ENCODE measurements around a stretch of chr2.

DNA sequence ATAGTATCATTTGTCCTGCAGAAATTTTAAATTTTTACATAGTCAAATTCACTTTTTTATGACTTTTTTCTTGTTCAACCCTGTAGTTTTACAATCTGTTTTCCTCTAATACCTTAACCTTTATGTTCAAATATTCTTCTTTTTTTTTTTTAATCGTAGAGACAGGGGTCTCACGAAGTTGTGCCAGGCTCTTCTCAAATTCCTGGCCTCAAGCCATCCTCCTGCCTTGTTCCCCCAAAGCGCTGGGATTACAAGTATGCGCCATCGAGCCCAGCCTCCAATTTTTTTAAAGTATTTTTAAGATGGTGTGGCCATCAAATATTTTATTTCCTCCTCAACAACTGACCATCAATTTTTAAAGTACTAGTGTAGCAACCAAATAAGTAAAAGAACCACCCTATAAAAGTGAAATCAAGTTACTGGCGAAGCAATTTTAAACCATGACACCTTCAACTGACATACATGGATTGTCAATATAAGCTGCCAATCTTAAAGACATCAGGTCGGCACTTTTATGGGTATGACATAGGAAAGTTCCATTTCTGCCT lies 3.8 kb downstream of the ILKAP start:
- PRO-cap = no peak

- PRO-cap = bidirectional peak, plus-strand start at chr2:238240946, minus-strand start at chr2:238240885
These were observed 798 bp upstream of the HES6 start for GRCh38 chr2:238240541-238241130.

GRCh38 chr2:238283103-238284077 lies 5.0 kb downstream of the PER2 start:
- PRO-cap = no peak

GRCh38 chr2:238297591-238298131 lies 9.3 kb upstream of the PER2 start:
- PRO-cap = no peak

DNA sequence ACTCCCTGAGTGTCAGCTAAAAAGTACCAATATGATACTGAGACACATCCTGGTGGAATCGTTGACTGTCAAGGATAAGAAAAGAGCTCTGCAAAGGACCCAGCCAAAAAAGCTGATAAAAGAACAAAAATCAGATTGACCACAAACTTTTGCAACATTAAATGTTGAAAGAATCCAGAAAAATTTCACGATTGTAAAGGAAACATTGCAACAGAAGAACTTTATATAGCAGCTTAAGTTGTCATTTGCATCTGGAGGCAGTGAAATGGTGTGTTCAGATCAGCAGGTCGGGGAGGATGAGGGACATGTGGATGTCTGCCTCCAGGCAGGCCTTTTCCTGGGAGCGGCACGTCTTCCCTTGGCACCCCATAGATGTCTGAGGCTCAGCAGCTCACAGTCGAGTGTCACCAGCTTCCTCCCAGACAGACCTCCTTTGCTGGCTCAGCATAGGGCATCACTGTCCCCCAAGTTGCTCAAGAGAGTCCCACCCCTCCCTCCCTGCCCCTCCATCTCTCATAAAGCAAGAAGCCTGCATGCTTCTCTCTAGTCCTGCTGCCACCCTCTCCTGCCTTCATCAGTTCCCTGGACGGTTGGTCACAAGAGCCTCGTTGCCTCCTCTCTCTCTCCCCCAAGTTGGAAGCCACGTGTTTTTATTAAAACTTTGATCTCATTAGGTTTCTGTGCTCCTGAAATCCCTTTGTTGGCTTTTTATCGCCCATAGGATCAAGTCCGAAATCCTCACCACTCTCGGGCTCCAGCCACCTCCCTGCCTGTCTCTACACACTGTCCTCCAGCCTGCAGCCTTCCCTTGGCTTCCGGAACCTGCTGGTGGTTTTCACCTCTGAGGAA lies 44.2 kb upstream of the ASB1 start:
- PRO-cap = no peak

- PRO-cap = no peak
These were observed 67.5 kb downstream of the ASB1 start for GRCh38 chr2:238493869-238495078.

- PRO-cap = no peak
These were observed 57.0 kb upstream of the TWIST2 start for GRCh38 chr2:238790707-238791402.

GRCh38 chr2:238791403-238791714 lies 56.5 kb upstream of the TWIST2 start:
- PRO-cap = no peak

DNA sequence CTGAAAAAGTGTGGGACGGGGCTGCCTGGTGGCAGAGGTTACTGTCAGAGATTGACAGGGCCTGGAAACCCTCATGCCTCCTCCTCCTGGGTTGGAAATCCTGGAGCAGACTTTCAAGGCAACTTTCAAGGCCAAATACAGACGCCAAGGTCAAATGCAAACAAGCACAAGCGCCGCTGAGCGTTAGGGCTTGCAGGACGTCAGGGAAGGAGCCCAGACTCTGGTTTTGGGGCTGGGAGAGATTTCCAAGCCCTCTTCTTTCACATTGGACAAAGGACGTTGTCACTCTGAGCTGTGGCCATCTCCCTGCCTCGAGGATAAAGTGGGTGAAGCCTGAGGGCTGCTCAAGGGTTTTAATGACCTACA lies 120.1 kb downstream of the TWIST2 start:
- PRO-cap = no peak

DNA sequence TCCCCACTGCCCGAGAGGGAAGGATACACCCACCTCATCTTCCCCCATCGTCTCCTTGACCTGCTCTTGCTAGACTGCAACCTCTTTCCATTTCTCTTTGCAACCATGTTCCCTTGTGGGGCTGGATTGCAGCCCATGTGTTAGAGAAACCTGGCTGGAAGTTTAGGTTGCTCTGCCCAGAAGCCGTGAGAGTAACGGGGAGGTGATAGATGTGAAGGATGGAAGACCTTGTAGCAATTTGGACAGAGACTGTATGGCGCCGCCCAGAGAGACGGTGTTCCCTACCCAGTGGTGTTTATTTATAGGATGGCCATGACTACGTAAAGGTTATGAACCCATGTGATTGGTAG lies 143.7 kb downstream of the TWIST2 start:
- PRO-cap = no peak

- PRO-cap = no peak
These were observed 261.9 kb downstream of the TWIST2 start for GRCh38 chr2:239109599-239110293.

GRCh38 chr2:239156776-239157775 lies 243.7 kb downstream of the HDAC4 start:
- PRO-cap = no peak

DNA sequence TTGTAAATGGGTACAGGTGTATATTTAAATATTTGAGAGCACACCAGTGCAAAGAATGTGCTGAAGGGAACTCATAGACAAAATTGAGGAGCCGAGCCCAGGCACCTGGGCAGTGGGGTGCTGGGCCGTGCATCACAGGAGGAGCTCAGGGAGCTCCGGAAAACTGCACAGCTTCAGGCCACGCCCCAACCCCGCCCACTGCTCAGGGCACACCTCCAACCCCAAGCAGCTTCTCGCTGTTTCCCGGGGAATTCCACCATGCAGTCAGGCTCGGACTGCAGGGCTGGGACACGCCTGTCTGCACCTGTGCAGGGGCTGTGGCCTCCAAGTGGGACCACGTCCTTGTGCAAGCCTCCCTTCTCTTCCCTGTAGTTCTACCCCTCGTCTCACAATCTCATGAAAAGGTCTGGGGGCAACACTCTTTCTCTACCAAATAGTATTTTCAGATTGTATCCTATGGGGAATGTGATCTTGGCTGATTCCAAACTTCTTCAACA lies 243.0 kb downstream of the HDAC4 start:
- PRO-cap = no peak

GRCh38 chr2:239239342-239240365 lies 161.2 kb downstream of the HDAC4 start:
- PRO-cap = no peak

- PRO-cap = no peak
These were observed 143.3 kb downstream of the HDAC4 start for GRCh38 chr2:239257359-239258083.

- PRO-cap = no peak
These were observed 136.3 kb downstream of the HDAC4 start for GRCh38 chr2:239264375-239265016.

DNA sequence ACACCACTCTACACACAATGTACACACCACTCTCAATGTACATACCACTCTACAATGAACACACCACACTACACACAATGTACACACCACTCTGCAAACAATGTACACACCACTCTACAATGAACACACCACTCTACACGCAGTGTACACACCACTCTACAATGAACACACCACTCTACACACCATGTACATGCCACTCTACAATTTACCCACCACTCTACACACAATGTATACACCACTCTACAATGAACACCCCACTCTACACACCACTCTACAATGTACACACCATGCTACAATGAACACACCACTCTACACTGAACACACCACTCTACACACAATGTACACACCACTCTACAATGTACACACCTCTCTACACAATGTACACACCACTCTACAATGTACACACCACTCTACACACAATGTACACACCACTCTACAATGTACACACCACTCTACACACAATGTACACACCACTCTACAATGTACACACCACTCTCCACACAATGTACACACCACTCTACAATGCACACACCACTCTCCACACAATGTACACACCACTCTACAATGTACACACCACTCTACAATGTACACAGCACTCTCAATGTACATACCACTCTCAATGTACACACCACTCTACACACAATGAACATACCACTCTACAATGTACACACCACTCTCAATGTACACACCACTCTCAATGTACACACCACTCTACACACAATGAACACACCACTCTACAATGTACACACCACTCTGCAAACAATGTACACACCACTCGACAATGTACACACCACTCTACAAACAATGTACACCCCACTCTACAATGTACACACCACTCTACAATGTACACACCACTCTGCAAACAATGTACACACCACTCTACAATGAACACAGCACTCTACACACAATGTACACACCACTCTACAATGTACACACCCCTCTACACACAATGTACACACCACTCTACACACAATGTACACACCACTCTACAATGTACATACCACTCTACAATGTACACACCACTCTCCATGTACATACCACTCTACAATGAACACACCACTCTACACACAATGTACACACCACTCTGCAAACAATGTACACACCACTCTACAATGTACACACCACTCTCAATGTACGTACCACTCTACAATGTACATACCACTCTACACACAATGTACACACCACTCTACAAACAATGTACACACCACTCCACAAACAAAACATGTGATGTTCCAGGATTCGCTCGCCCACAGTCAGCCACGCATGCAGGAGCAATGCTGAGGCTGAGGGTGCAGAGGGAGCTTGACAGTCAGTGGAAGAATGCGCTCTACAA lies 118.5 kb downstream of the HDAC4 start:
- PRO-cap = no peak

GRCh38 chr2:239290722-239291574 lies 109.9 kb downstream of the HDAC4 start:
- PRO-cap = no peak

DNA sequence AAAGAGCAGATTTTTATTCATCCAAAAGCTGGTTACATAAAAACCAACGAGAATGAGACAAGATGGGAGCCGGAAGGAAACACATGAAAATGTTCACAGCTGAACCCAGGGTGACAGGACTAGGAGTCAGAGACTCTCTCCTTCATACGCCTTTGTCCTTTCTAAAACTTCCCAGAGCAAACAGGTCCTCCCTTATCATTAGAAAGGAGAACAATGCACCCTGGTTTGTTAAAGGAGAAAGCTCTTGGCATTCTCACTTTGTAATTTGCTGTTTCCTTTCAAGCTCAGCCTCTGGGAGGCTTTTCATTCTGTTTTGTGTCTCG lies 105.5 kb downstream of the HDAC4 start:
- PRO-cap = no peak

DNA sequence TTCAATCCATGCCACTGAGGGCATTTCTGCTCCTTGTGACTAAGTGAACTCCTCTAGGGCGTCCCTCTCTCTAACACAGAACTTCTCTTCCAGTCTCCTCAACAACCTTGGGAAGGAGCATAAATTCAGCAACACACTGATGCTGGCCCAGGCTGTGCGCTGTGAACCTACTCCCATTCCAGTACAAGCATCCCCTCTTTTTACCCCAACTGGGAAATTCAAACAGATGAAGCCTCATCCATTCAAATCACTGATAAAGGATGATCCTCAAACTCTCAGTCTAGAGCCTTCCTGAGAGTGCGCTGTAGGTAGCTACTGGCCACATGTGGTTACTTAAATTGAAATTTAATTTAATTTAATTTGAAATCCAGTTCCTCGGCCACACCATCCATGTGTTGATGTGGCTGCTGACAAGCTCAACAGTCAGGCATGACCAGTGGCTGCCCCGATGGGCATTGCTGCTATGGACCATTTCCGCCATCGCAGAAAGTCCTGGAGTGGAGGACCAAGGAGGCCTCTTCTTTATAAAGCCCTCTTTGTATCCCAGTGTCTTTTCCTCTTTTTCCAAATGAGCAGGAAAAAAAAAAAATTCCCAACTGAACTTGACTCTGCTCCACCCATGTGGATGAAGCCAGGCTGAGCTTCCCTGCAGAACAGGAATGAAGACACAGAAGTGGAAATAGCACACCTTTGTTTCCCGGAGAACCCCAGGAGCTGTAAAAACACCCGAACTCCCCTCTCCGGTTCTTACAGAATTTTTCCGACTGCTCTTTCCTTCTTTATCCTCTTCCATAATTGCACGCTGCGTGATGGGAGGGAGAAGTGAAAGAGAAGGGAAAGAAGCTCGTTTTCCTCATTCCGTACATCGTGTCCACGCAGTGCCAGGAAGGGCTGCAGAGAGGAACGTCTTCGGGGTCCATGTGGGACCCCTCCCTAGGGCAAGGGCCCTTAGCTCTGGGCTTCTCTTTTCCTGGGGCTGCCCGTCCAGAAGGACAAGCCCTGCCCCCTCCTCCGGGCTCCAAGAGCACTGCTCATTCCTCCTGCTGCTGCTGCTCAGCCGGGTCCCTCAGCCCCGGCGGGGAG lies 100.5 kb downstream of the HDAC4 start:
- PRO-cap = no peak